Panc1 (cell line): ENCODE data around the genes PTGER3 and NEGR1.

GRCh38 chr1:68231376-68231665 lies 1.0 kb downstream of the WLS start:
- RRBS, 2 experiments = under 1 to 9% methylated on average over 3 of the region's 21 CpGs

DNA sequence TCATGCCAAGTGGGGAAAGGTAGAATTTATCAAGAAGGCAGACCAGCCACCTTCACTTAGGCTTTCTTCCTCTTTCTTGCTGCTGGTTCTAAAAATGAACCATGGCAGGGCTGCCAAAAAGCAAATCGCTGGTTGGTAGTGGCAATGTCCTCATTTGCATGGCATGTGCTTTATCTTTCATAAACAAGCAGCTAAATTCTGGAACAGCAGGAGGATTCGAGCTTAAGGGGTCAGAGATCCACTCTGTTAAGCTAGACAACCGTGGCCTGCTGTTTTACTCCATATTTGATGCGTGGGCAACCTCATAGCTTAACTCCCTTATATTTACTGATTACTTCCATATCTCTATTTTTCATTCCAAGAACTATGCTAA lies 91.3 kb downstream of the RPE65 start:
- RRBS, 2 experiments = no CpG with 5 or more reads among the region's 4 CpGs

GRCh38 chr1:69054983-69055971 lies 512.4 kb upstream of the LRRC7 start:
- RRBS, 2 experiments = no CpG with 5 or more reads among the region's 4 CpGs

DNA sequence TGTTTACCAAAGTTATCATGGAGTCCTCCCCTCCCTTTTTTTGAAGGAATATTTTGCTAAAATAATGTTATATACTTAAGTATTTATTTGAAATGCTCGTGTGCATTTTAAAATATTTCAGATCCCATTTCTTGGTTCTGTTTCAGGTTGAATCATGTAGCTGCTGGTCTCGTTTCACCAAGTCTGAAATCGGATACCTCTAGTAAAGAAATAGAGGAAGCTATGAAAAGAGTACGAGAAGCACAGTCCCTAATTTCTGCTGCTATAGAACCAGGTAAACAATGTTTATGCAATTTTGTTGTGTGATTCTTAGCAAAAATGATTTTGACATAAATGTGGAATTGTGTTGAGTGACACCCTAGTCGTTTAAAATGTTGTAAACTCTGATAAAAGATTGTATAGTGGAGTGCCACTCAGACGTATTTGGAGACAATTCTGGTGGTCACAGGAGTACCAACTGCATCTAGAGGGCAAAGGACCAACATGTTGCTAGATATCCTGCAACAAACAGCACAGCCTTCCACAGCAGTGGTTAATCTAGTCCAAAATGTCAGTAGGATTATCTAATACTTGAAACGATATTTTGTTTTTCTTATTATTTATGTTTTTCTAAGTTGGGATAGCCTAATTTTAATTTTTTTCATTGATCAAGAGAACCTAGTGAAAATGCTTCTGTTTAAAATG lies 16.2 kb downstream of the SRSF11 start:
- RRBS, 2 experiments = no CpG with 5 or more reads among the region's 7 CpGs

DNA sequence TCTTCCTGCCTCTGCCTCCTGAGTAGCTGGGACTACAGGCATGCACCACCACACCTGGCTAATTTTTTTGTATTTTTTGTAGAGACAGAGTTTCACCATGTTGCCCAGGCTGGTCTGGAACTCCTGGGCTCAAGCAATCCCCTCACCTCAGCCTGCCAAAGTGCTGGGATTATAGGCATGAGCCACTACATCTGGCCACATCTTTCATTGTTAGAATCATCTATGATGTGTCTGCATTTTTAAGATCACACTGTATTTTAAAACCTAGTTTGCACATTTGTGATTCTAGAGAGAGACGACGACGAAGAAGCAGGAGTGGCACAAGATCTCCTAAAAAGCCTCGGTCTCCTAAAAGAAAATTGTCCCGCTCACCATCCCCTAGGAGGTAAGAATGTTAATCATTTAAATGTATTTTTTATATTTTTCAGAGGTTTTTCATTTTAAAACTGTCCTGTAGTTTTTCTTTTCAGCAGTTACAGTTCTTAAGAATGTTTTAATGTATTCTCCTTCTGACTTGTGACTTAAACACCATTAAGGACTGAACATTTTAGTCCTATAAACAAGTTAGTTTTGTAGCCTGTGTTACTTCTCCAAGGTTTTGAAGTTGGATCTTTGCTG lies 28.6 kb downstream of the SRSF11 start:
- RRBS, 2 experiments = no CpG with 5 or more reads among the region's 5 CpGs

DNA sequence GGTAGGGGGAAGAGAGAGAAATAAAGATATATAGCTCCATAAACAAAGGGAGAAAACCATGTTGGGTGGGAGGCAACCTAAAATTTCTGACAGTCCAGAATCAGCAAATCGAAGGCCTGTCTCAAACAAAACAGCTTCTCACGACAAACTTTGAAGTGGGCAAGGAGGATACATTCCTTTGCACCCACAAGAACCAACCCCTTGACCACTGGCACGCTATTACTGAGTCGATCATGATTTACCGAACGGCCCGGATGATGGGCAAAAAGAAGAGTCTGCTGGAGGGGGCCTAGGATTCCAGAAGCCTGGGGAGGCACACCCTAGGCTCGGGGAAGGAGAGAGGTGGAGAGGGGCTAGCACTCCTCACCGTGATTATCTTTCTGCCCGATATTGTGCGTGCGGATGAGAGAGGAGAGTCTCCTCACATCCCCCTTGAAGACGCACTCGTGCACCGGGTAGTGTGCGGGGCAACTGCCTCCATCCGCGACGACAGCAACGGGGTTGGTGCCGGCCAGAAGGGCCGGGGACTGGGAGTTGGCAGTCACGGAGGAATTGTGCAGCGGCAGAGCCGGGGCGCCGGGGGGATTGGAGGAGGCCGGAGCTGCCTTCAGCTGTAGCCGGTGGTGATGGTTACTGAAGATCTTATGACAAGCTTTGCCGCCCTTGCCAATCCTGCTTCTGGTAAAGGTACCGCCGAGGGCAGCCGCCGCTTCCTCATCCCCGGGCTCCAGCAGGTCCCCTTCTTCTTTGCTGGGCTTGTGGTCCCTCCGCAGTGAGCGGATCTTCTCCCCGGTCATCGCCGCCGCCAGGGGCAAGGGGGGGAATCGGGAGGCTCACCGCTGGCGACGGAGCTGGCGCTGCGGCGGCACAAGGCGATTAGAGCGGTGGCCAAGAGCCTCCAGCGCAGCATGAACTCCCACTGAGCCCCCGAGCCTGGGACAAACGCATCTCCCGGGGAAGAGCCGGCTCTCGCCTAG lies 622 bp downstream of the ANKRD13C start:
- RRBS, 2 experiments = 1 to 5% methylated on average over 20 of the region's 56 CpGs

DNA sequence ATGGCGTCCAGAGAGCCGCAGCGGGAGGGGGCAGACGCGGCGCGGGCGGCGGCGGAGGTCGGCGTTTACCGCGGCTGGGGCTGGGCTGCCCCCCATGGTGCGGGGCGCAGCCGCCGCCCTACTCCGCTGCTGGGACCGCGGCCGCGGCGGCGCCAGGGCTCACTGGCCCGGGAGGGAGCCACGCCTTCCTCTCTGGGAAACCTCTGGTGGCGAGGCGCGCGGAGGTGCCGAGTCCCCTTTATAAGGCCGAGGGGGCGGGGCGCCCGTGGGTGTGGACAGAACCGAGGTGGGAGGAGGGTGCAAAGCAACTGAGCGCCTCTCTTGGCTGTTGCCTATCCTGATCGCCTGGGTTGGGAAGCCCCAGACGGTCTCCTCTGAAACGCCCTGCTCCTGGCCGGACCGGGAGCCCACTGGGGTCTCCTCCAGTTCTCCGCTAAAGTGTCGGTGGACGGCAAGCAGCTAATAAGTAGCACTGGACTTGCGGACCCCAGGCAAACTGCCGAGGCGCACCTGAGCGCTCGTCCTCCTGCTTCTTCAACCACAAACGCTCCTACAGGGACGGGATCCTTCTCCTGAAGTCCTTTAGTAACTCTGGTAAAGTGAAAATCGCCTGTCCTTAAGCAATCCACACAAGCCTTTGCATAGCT lies at the start of gene PTGER3:
Gene PTGER3, minus strand, starts transcription at position 216 of the 647 bp plus-strand sequence.
- RRBS, 2 experiments = no CpG with 5 or more reads among the region's 54 CpGs

DNA sequence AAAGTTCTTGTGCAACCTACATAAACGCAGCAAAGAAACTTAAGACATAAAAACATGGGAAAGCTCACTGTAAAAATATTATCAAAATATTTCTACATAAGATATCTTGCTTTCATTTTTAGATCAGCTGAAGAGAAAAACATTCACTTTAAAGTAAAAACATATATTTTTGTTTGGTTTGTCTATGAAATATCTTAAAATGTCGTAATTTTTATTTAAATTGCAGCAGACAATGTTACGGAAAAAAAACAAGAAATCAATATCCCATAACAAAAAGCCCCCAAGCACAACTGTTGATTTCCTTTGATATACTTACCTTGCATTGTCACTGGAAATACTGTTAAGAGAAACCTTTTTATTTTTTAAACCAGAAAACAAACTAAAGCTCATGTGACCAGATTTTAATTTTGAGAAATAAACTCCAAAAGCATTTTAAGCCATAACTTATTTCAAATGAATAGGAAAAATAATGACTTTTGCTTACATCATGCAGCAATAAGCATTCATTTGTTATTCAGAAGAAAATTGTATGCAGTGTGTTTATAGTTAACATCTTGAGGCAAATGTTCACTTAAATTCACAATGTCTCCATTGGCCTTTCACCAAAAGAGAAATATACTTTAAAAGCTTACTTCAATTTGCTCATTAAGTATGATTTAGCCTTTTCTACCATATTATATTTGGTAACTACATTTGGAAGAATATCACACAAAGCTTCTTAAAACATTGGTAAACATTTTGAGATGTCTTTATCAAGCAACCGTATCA lies 16.2 kb upstream of the PTGER3 start:
- RRBS, 2 experiments = no CpG with 5 or more reads among the region's 4 CpGs

GRCh38 chr1:71067254-71068003 lies 13.4 kb downstream of the ZRANB2 start:
- RRBS, 2 experiments = no CpG with 5 or more reads among the region's 2 CpGs

GRCh38 chr1:72282273-72283151 lies at the start of gene NEGR1:
NEGR1 (minus strand) TSS chr1:72282539.
- RRBS, 2 experiments = under 1 to 4% methylated on average over 9 of the region's 58 CpGs

DNA sequence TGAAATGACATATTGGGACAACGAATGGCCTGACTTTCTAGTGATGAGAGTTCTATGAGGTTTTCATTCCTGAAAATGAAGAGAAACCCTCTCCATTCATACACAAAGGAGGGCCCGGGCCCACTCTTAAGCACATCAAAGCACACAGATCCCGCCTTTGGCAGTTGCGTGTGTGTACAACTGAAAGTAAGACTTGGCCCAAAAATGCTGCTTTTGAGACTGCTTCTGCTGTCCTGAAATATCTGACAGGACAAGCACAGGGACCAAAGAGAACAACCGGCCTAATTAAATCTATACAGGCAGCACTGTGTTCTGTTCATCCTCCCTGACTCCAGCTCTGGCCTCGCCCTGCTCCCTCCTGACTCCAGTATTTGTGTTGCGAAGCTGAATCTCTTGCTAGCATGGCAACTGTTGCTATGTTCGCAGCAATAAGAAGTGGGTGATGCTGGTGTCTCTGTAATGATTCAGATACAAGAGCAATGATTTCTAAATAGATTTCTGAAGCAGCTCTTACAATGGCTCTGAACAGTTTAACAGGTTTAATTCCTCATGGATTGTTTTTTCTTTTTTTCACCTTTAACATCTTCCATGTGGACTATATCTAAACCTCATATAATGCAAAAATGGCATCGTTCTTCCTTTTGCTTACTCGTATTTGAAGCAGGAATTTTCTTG lies 7.3 kb downstream of the LRRC53 start:
- RRBS, 2 experiments = no CpG with 5 or more reads among the region's 10 CpGs

DNA sequence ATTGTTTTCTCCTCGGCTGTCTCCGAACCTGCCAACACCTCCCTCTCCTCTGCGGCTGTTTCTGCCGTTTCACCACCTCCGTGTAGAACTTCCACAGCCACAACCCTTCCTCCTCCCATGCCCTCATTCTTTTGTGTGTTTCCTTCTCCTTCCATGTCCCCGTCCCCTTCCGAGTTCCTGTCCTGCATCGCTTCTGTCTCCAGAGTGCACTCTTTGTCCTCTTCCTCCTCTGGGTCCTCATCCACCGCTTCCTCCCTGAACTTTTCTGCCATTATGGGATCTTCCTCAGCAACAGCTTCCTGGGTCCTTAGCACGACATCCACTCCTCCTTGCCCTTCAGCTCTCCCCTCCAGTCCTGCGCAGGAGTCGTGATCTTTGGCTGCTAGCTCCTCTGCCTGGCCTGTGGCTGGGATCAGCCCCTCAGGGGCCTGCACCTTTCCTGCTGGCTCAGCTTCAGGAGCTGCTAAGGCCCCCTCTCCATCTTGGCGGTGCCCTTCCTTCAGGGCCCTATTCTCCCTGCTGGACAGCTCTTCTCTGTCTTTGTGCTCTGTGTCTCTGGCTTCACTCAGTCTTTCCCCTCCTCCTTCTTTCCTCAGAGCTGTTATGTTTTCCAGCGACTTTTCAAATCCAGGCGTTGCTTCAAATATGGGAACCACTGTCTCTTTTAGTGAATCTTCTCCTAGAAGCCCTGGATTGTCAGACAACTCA lies 59.3 kb upstream of the LRRC53 start:
- RRBS, 2 experiments = no CpG with 5 or more reads among the region's 15 CpGs

GRCh38 chr1:74652396-74653106 lies 21.0 kb downstream of the ERICH3 start:
- RRBS, 2 experiments = no CpG with 5 or more reads among the region's 10 CpGs

GRCh38 chr1:74733722-74734160 lies 789 bp downstream of the TYW3 start:
- RRBS, 2 experiments = no CpG with 5 or more reads among the region's 6 CpGs

DNA sequence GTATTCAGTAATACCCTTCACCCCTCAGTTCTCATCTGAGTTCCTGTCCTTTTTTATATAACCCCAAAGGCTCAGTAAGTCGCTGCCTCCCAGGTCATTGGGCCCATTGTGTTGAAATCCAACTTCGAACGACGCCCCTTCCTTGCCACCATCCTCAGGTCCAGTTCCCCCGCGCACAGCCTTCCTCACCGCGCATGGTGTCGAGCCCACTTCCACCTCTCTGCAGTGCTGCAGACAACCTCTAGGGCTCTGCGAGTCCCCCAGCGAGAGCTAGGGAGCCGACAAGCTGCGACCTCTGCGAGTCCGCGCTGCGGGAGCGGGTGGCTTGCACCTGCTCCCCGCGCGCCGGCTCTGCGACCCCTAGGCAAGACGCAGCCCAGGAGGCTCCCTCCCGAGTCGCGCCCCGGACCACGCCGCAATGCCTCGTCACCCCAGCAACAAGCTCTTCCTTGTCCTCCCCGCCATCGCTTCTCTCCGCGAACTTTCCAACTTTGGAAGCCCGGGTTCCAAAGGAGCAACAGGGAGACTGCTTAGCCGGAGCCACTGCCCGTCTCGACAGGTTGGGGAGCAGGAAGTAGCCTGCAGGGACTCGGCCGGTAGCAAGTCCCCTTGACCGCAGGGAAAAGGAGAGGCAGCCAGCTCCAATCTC lies 3.9 kb upstream of the SLC44A5 start:
- RRBS, 2 experiments = 1 to 7% methylated on average over 18 of the region's 42 CpGs

GRCh38 chr1:75672442-75673284 lies 51.8 kb upstream of the ACADM start:
- RRBS, 2 experiments = no CpG with 5 or more reads among the region's 2 CpGs

DNA sequence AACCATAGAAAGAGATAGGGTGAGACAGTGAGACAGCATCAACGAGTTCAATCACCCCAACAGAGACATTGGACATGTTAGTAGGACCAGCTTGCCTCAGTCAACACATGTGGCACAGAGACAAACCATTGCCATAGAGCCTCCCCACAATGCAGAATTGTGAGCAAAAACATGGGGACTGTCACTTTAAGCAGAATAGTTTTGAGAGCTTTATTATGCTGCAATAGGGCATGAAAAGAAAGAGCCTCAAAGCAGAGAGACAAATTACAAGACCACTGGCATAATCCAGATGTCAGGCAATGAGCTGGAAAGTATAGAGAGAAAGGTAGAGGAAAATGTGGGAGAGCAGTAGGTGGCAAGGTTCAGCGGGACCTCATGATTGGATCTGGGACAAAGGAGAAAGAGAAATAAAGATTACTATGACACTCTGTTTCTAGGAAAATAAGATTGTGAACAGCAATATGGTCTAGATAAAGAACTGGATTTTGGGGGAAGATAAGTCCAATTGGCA lies 393.2 kb upstream of the ST6GALNAC5 start:
- RRBS, 2 experiments = no CpG with 5 or more reads among the region's 2 CpGs

GRCh38 chr1:76899199-76899807 lies 32.0 kb downstream of the ST6GALNAC5 start:
- RRBS, 2 experiments = no CpG with 5 or more reads among the region's 13 CpGs